ENCODE data around the gene TAC1.

DNA sequence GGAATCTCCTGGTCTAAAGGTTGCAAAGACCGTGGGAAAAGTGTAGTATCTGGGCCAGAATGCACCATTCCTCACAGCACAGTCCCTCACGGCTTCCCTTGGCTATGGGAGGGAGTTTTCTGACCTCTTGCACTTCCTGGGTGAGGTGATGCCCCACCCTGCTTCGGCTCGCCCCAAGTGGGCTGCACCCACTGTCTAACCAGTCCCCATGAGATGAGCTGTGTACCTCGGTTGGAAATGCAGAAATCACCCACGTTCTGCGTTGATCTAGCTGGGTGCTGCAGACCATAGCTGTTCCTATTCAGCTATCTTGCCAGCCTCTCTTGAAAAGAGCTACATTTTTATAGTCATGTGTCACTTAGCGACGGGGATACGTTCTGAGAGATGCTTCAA lies 119.8 kb downstream of the PPP1R9A start:
- PRO-cap, 5 experiments, result no peak in any of the 5 experiments
- RAMPAGE, long total RNA, 2 experiments, result no peak in any of the 2 experiments
- RRBS, result no CpG with 5 or more reads among the region's 10 CpGs

- PRO-cap, 5 experiments, result no peak in any of the 5 experiments
- RAMPAGE, long total RNA, 2 experiments, result no peak in any of the 2 experiments
- RRBS, result no CpG with 5 or more reads among the region's 4 CpGs
These were observed 117.6 kb downstream of the PON1 start for GRCh38 chr7:95206642-95207160.

GRCh38 chr7:95473238-95473875 lies 12.4 kb upstream of the ASB4 start:
- PRO-cap, 5 experiments, result no peak in any of the 5 experiments
- RAMPAGE, long total RNA, 2 experiments, result no peak in any of the 2 experiments
- RRBS, result no CpG with 5 or more reads among the region's 8 CpGs

- PRO-cap, 5 experiments, result no peak in any of the 5 experiments
- RAMPAGE, long total RNA, 2 experiments, result no peak in any of the 2 experiments
- RRBS, result no CpG with 5 or more reads among the region's 1 CpG
These were observed 8.0 kb downstream of the PDK4 start for GRCh38 chr7:95588257-95588797.

DNA sequence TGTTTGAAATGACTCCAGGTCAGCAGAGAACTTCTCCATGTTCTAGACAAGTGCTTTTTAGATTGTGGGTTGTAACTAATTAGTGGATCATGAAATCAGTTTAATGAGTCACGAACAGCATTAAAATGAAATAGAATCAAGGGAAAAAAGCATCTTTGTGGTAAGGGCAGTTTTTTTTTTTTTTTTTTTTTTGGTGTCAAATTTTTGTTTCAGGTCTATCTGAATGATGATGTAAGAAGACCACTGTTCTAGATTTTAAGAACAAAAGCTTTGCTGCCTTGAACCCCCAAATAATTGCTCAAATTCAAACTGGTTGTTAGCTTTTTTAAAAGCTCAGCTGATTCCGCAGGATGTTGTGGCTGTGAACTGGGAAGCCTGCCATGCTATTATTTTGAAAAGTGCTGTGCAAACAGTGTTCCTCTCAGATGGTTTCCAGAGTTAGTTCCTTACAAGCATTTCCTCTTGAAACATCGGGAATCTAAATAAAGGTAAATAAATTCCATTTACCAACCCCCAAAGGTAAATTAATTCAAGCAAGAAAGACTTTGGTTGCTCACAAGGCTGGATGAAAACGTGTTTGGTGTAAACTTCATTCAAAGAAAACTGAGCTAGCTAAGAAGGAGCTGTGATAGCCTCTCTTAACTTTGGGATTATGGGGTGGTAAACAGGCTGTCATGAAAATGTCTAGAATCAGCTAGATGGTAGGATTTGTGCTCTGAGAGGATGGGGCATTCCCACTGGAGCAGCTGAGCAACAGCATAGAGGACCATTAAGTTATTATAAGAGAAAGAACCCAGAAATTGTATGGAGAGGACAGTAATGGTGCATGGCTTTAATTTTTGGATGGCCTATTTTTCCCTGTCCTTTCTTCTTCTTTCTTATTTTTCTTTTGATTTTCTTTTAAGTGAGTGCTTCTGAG lies 13.3 kb upstream of the PDK4 start:
- PRO-cap, 5 experiments, result peak in 3 of 5 experiments; most common plus-strand start position 424 of the sequence (in 2); most common minus-strand start position 296 of the sequence (in 1)
- RAMPAGE, long total RNA, 2 experiments, result no peak in any of the 2 experiments
- RRBS, result no CpG with 5 or more reads among the region's 4 CpGs

GRCh38 chr7:95683066-95683279 lies 86.7 kb upstream of the PDK4 start:
- PRO-cap, 5 experiments, result no peak in any of the 5 experiments
- RAMPAGE, long total RNA, 2 experiments, result no peak in any of the 2 experiments
- RRBS, result no CpG with 5 or more reads among the region's 1 CpG

- PRO-cap, 5 experiments, result no peak in any of the 5 experiments
- RAMPAGE, long total RNA, 2 experiments, result no peak in any of the 2 experiments
- RRBS, result no CpG with 5 or more reads among the region's 7 CpGs
These were observed 83.4 kb upstream of the DYNC1I1 start for GRCh38 chr7:95688906-95689478.

GRCh38 chr7:96177698-96178253 lies 144.1 kb downstream of the SLC25A13 start:
- PRO-cap, 5 experiments, result no peak in any of the 5 experiments
- RAMPAGE, long total RNA, 2 experiments, result no peak in any of the 2 experiments
- RRBS, result no CpG with 5 or more reads among the region's 7 CpGs

- PRO-cap, 5 experiments, result no peak in any of the 5 experiments
- RAMPAGE, long total RNA, 2 experiments, result no peak in any of the 2 experiments
- RRBS, result no CpG with 5 or more reads among the region's 8 CpGs
These were observed 83.3 kb downstream of the SLC25A13 start for GRCh38 chr7:96238529-96239026.

- PRO-cap, 5 experiments, result peak in 1 of 5 experiments; most common minus-strand start chr7:96308390 (in 1)
- RAMPAGE, long total RNA, 2 experiments, result no peak in any of the 2 experiments
- RRBS, result no CpG with 5 or more reads among the region's 5 CpGs
These were observed 13.6 kb downstream of the SLC25A13 start for GRCh38 chr7:96308082-96308829.

DNA sequence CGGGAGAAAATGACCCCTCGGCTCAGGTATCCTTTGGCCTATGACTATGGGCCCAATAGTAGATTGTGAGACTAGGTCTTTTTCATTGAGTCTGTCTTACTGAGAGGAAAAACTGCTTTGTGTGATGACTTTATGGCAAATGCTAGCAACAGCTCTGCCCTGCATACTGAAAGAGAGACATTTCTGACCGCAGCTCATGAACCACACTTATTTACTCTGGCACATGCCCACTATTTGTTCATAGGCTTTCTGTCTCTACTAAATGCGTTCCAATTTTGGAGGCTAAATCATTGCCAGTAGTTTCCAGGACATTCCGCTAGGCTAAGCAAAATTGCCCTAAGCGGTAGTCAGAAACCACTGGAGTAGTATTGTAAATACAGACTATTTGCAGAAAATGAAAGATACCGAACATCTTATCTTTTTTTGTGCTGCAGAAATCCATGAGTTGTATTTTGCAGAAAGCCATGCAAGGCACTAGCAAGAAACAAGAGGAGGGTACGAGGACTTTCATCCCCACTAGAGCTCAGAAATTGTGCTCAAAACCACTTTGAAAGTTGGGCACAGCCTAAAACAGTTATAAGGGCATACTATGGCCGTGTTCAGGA lies 55.5 kb upstream of the DLX6 start:
- PRO-cap, 5 experiments, result peak in 4 of 5 experiments; most common plus-strand start position 287 of the sequence (in 1); most common minus-strand start position 168 of the sequence (in 4)
- RAMPAGE, long total RNA, 2 experiments, result no peak in any of the 2 experiments
- RRBS, result no CpG with 5 or more reads among the region's 9 CpGs

DNA sequence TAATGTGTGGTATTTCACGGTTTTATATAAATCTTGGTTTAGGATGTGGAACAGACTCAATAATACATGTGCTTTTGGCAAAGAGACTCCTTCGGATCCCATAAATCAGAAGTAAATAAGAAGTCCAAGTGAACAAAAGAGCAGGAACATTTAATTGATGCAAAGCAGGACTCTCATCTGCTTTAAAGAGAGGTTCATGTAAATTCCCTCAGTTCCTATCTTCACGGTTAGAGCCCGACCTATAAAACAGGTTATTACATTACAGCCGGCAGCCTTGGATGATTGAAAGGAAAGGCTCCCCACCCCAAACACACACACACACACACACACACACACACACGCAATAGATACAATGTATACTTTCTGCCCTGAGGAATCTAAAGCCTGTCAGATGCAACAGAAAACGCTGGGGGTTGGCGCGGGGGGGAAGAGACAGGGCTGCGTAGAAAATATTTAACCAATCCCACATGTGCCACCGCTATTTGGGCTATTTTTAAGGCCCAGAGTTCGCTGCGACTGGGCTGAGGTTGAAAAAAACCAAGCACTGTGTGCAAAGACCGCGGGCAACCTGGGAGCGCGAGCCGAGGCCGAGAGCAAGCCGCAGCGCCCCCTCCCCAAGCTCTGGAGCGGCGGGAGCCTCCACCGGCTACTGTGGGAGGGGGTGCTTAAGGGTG lies 8.6 kb downstream of the DLX5 start:
- PRO-cap, 5 experiments, result no peak in any of the 5 experiments
- RAMPAGE, long total RNA, 2 experiments, result no peak in any of the 2 experiments
- RRBS, result 9% methylated on average over 1 of the region's 24 CpGs

DNA sequence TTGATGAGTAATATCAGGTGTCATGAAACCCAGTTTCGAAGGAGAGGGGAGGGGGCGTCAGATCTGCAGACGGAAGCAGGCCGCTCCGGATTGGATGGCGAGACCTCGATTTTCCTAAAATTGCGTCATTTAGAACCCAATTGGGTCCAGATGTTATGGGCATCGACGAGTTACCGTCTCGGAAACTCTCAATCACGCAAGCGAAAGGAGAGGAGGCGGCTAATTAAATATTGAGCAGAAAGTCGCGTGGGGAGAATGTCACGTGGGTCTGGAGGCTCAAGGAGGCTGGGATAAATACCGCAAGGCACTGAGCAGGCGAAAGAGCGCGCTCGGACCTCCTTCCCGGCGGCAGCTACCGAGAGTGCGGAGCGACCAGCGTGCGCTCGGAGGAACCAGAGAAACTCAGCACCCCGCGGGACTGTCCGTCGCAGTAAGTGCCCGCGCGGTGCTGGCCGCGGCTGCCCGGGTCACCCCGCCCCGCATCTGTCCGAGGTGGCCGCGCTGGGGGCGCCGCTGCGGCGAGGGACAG lies at the start of gene TAC1:
Gene TAC1, plus strand, starts transcription at position 321 of the 529 bp plus-strand sequence.
- PRO-cap, 5 experiments, result no peak in any of the 5 experiments
- RAMPAGE, long total RNA, 2 experiments, result no peak in any of the 2 experiments
- RRBS, result no CpG with 5 or more reads among the region's 50 CpGs

- PRO-cap, 5 experiments, result no peak in any of the 5 experiments
- RAMPAGE, long total RNA, 2 experiments, result no peak in any of the 2 experiments
- RRBS, result no CpG with 5 or more reads among the region's 7 CpGs
These were observed 352 bp downstream of the TAC1 start for GRCh38 chr7:97732295-97732581.

GRCh38 chr7:97905105-97905892 lies 33.1 kb upstream of the ASNS start:
- PRO-cap, 5 experiments, result no peak in any of the 5 experiments
- RAMPAGE, long total RNA, 2 experiments, result no peak in any of the 2 experiments
- RRBS, result no CpG with 5 or more reads among the region's 4 CpGs

DNA sequence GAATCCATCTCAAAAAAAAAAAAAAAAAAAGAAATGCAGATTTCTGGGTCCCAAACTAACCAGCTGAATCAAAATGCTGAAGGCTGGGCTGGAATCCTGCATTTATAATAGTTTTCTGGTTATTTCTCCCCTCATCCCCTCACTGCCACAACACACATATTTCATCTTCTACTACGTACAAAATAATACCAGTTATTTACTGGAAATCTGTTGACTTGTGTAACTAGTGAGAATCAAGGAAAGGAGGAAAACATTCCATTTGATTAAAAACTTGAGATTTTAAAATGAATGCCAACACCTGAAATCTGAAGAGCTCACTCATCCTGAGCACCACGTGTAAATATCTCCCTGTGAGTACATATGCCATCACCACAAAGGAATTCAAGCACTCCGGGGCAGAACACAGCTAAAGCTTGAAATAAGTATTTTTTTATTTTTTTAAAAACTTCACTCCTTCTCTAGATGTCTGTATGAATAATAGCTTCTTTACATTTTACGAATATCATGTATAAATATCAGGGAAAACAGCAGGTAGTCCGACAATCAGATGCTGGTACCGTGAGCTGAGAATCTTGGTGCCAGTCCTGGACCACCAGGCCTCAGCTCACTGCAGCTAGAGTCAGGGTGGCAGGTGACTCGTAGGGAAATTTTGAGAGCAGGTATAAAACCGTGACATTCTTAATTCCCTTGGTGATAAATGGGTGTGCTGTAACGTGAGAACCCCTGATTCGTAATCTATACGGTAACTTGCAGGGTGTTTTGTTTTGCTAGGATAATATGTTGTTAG lies 12.6 kb downstream of the LMTK2 start:
- PRO-cap, 5 experiments, result no peak in any of the 5 experiments
- RAMPAGE, long total RNA, 2 experiments, result no peak in any of the 2 experiments
- RRBS, result no CpG with 5 or more reads among the region's 11 CpGs

- PRO-cap, 5 experiments, result peak in 5 of 5 experiments; most common plus-strand start chr7:98134063 (in 3); most common minus-strand start chr7:98134118 (in 4)
- RAMPAGE, long total RNA, 2 experiments, result no peak in any of the 2 experiments
- RRBS, result no CpG with 5 or more reads among the region's 8 CpGs
These were observed 27.2 kb downstream of the LMTK2 start for GRCh38 chr7:98133551-98134524.

DNA sequence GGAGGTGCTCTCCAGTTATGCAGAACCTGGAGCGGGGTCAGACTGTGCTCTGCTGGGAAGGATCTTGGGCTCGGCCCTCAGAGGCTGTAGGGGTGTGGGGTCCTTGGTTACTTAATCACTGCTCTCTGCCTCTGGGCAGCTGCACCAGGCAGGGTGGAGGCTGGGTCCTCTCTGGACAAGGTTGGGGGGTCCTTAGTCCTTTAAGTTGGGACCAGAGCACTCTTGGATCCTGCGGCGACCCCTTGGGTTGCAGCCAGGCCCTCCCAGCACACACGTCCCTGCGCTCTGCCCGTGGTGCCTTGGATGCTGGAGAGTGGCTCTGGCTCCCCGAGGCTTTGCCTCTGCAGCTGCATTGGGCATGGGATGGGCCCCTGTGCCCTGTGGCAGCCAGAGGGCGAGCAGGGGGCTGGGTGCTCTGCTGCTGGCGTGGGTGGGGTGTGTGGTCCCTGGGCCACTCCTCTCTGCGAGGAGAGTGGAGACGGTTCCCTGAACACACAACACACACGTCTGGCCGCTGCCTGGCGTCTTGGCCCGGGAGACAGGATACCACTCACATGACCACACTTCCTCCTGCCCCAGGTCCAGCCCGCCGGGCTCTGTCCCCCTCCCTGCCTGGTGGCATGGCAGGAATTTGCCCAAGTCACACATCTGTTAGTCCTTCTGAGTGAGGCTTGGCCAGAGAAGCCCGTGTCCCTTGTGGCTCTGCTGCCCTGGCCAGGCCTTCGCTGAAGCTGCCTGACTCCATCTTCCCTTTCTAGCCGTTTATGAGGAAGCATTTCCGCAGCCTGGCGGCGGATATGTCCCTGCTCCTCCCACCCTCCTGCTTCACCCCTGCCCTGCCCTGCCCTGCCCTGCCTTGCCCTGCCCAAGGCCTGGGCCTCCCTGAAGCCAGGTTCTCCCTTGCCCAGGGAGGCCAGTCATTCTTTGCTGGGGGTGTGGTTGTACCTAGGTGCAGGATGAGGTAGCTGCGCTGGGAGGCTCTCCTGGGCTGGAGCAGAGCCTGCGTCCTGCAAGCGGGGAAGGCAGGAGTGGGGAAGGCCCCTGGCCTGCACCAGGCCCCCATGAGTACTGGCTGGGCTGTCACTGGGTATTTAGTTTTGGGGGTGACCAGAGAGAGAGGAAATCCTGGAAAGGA lies 2.9 kb downstream of the BRI3 start:
- PRO-cap, 5 experiments, result peak in 5 of 5 experiments; most common plus-strand start position 470 of the sequence (in 2); most common minus-strand start position 509 of the sequence (in 5)
- RAMPAGE, long total RNA, 2 experiments, result no peak in any of the 2 experiments
- RRBS, result 5% methylated on average over 3 of the region's 27 CpGs

DNA sequence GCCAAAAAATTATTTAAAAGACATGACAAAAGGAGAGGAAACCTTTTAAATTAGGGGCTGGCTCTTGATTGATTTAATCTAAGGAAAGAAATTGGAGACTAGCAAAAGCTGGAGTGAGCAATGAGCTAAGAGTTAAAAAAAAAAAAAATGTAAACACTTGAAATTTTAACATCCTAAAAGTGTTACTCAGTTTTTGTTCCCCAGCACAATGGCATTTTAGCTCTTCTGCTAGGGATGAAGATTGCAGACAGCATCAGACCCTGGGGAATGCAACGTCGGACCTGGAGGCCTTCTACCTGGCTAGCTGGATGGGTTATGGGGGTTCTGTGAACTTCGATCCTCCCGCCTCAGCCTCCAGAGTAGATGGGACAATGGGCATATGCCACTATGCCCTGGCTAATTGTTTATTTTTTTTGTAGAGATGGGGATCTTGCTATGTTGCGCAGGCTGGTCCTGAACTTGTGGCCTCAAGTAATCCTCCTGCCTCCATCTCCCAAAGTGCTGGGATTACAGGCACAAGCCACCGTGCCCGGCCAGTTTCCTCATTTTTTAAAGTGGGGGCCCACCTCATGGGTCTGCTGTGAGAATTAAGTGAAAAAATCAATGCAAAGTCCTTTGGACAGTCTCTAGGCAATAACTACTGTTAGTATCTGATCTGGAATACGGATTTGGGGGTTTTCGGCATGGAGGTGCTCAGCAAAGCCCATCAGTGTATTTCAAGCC lies 23.9 kb downstream of the BRI3 start:
- PRO-cap, 5 experiments, result no peak in any of the 5 experiments
- RAMPAGE, long total RNA, 2 experiments, result no peak in any of the 2 experiments
- RRBS, result no CpG with 5 or more reads among the region's 9 CpGs

GRCh38 chr7:98354462-98355613 lies 46.1 kb downstream of the BAIAP2L1 start:
- PRO-cap, 5 experiments, result no peak in any of the 5 experiments
- RAMPAGE, long total RNA, 2 experiments, result no peak in any of the 2 experiments
- RRBS, result no CpG with 5 or more reads among the region's 31 CpGs